A673 (cell line): ENCODE measurements around a stretch of chr15.

DNA sequence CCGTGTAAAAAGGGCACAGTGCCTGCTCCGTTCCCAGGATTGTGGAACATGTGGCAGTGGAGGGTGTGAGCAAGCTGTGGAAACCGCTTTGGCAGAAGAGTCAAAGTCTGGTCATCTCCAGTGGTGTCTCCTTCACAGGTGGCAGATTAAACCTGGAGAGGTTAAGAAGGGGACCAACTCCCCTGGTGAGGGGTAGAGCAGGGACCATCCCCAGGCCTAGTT is 10.2 kb downstream of the SYNM start:
- PRO-cap: no peak

DNA sequence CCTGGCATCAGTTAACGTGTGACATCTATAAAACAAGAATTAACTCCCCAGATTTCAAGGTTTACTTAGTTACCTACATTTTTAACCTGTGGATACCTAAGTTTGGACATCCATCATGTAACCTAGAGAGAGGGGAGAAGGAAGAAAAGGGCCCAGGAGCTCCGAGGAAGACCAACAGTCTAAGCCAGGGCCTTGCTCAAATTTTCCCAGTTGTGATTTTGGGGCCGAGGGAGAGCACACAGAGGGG is 22.8 kb downstream of the SYNM start:
- PRO-cap: no peak

DNA sequence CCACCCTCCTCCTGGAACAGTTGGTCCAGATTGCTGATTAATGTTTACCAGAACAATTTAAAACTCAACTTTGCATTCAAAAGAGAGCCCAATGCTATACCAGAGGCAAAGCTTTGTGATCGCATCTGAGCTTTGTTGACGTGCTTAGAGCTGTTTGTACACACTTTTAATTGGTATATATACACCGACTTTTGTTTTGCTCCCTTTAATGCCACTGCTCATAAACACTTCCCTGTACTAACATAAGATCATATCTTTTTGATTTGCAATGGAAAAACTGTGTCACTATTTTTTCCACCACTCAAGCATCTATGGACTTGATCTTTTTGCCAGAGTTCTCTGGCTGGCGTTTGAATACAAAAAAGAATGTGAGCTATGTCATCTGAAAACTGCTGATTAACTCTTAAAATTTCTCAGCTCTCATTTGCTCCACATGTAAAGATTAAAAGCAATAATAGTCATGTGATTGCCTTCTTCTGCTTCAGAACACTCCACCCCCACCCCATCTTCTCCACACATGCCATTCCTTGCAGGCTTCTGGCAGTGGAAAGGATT is 123.6 kb upstream of the MEF2A start:
- PRO-cap: no peak

DNA sequence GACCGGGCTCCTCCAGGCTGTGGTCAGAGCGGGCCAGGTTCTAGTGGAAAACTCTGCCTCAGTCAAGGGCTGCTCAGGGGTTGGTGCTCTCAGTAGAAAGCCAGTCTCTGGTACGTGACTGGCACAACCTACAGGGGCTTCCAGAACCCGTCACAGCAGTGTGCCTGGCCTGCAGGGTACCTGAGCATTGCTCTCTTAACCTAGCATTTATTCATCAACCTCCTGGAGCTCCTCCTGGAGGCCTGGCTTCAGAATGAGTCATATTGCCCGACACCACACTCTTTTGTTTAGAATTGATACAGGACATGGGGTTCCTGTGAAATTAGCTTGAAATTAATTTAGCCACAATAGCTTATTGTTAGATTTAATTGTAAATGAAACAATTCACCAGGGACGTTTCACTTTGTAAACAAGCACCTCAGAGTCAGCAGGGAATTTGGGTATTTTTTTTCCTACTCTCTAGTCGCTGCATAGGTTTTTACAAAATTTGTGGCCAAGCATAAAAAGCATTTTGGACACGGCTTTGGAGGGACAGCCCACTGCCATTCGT is 61.0 kb upstream of the MEF2A start:
- PRO-cap: no peak

DNA sequence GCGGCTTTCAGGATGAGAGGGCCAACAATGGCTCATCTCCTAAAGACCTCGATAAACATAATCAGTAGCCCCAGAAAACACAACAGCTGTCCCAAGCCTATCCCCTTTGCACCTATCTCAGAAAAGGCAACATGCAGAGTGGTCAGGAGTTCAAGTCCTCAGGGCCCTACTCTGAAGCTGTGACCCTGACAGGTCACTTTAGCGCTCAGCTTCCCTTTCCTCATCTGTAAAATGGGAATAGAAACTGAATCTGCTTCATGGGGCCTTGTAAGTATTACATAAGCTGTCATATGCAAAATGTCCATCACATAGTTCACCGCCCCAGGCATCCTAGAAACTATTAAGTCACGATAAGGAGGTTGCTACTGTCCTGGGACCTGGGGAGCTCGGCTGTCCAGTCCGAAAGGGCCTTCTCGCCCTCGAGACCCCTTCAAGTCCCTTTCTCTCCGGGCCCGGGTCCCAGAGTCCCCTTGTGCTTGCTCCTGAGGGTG is 1.1 kb upstream of the MEF2A start:
- PRO-cap: no peak

DNA sequence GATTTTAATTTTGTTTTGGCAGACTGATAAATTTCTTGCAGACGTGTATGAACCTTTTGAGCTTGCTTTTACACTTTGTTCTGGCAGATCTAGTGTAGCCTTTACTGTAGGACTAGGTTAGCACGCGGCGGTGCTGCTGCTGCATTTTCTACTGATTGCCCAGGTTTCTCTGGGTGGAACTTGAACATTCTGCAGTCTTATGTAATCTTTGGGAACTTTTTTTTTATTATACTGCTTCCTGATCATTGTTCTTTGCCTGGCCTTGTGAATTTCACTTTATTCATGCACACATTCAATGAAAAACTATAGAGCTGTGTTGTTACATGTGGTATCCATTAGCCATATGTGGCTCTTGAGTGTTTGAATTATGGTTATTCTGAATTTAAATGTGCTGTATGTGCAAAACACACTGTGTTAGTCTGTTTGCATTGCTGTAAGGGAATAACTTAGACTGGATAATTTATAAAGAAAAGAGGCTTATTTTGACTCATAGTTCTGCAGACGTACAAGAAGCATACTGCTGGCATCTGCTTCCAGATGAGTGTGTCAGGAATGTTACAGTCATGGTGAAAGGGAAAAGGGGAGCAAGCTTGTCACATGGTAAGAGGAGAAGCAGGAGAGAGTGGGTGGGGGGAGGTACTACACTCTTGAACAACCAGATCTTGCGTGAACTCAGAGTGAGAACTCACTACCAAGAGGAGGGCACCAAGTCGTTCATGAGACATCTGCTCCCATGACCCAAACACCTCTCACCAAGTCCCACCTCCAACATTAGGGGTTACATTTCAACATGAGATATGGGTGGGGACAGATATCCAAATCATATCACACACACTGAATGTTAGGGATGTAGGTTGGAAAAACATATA is 26.5 kb downstream of the MEF2A start:
- PRO-cap: unidirectional peak, minus-strand start at position 171 of the sequence; bidirectional peak, plus-strand start at position 490 of the sequence, minus-strand start at position 171 of the sequence; unidirectional peak, plus-strand start at position 658 of the sequence

- PRO-cap: no peak
These were observed 63.8 kb downstream of the CERS3 start for GRCh38 chr15:100464902-100465417.

- PRO-cap: unidirectional peak, minus-strand start at chr15:100601321
These were observed 942 bp downstream of the LINS1 start for GRCh38 chr15:100600850-100601633.

- PRO-cap: no peak
These were observed 3.2 kb downstream of the LRRK1 start for GRCh38 chr15:100921942-100923074.

- PRO-cap: no peak
These were observed 126.1 kb downstream of the LRRK1 start for GRCh38 chr15:101045251-101045591.

GRCh38 chr15:101121291-101122115 is 130.3 kb downstream of the CHSY1 start:
- PRO-cap: bidirectional peak, plus-strand start at chr15:101121823, minus-strand start at chr15:101121806

DNA sequence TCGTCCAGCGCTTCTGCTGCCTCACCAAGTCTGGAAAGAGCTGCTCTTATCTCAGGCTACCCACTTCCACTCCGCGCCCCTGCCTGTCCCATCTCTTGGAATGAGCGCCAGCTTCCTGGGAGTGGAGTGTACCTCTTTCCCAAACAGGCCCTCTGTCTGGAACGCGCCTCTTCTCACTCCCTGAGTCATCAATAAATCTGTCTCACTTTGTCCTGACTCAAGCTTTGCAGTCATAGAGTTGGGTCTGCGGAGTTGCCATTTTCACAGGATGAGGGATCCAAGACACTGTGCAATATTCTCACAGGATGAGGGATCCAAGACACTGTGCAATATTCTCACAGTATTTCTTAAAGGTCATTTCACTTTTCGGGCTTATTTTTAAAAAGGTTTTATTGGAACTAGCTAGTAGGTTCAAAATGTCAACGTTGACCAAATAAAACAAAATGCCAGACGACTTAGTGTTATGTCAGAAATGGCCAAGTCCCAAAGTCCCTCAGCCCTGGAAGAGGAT is 81.2 kb downstream of the CHSY1 start:
- PRO-cap: no peak

GRCh38 chr15:101188601-101189688 is 62.9 kb downstream of the CHSY1 start:
- PRO-cap: no peak

GRCh38 chr15:101299224-101299479 is 4.1 kb upstream of the SNRPA1 start:
- PRO-cap: no peak

GRCh38 chr15:101438209-101439107 is 51.0 kb downstream of the PCSK6 start:
- PRO-cap: no peak

DNA sequence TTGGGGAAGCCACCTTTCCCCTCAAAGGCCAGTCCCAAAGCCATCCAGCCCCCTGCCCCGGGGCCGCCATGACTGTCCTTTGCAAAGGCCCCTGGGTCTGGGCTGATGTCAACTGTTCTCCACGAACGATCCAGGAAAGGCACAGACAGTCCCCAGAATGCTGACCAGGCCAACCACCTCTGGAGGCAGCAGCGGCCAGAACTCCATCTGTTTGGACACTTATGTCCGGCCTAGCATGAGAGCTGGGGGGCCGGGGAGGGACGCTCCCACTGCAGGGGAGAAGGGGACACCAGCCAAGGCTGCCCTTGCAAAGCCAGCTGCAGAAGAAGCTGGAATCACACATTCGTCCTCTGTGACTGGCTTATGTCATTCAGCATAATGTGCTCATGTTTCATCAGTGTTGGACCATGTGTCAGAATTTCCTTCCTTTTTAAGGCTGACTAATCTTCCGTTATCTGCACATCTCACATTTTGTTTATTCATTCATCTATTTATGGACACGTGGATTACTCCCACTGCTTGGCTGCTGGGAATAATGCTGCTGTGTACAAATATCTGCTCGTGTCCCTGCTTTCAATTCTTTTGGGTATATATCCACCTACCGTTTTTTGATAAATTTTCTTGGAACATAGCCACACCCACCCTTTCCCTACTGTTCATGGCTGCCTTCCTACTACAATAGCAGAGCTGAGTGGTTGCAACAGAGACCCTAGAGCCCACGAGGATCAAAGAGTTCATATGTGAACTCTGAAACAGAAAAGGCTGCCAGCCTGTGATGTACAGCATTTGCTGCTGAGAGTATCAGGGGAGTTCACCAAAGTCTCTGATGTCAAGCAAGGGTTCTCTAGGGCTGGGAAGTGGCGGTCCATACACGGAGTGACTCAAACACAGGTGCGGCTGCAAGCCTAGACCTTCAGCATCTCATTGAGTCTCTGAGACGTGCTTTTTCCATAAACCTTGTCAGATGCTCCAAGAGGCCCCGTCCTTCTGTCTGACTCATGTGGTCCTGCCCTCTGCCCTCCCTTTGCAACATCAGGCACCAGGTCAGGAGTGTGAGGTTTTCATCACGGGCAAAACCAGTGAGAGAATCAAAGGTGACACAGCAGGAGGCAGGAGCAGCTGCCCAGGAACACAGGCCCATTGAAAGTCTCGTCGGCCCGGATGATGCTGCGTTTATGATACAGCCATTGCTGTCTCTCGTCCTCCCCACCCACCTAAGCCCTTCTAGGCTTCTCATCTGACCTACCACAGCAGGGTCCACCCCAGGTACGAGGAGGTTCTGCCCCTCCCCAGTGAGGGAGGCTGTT is 43.1 kb downstream of the PCSK6 start:
- PRO-cap: no peak

- PRO-cap: no peak
These were observed 34.2 kb upstream of the PCSK6 start for GRCh38 chr15:101523552-101524270.

DNA sequence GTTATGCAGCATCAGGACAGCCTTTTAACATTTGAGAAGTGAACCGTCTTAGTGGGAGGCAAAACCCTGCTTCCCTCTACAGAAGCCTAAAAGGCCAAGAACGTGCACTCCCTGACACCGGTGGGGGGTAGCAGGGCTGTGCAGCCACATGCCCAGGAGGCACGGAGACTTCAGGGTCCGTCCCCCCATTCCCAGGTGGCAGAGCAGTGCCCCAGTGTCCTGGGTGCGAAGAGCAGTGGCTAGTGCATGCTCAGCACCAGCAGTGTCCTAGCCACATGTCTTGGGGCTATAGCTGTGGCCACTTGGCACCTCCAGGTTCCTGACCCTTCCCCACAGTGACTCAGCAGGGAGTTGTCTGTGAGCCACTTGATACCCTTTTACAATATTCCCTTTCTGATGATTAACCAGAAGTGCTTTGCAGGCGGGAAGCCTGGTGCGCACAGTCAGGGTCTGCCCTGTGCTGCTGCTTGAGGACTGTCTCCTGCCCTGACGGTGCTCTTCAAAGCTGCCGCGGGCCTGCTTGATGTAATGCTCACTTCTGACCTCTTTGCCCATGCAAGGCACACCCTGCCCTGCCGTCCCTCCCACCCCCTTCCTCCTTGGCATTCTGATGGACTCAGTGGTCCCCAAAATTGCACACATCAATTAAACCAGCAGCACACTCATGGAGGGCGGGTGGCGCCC is 40.6 kb upstream of the PCSK6 start:
- PRO-cap: no peak

GRCh38 chr15:101640960-101641513 is 11.1 kb downstream of the TM2D3 start:
- PRO-cap: no peak

DNA sequence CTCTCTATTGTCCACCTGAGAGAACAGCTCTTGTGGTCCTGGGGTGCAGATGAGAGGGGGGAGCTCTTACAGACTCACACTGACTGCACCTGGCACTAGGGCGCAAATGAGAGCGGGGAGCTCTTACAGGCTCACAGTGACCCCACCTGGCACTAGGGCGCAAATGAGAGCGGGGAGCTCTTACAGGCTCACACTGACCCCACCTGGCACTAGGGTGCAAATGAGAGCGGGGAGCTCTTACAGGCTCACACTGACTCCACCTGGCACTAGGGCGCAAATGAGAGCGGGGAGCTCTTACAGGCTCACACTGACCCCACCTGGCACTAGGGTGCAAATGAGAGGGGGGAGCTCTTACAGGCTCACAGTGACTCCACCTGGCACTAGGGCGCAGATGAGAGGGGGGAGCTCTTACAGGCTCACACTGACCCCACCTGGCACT is 2.8 kb upstream of the TM2D3 start:
- PRO-cap: no peak